Hair follicular keratinocyte (primary cell): ENCODE measurements around the gene OR2T5.

- RAMPAGE, long total RNA: no peak
These were observed 703 bp downstream of the ZNF496 start for GRCh38 chr1:247331076-247331252.

DNA sequence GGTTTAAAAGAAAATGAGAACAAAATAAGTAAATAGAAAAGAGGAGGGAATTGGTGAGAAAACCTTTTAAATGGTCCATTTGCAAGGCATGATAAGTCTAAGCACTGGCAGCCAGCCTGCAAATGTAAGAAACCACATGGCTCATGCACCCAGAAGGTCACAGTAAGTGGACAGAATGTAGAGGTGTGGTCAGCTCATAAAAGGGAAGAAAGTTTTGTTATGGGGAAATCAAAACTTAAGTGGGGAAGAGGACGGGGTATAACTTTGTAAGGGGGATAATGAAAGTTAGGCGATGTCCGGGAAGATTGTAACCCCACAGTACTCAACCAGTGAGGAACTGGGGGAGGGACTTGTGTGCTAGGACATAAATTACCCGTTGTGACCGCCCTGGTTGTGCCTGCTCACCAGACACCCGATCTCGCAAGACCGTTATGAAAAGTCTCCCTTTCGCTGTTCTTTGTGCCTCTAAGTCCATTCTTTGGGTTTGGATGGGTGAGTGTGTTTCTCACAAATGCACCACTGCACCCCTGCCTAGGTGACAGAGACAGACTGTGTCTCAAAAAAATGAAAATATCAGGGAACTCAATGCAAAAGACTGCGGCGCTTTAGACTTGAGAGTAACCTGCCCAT, 28.5 kb upstream of the ZNF496 start:
- RAMPAGE, long total RNA: no peak

GRCh38 chr1:247417718-247418237, 1.8 kb downstream of the NLRP3 start:
- RAMPAGE, long total RNA: no peak

GRCh38 chr1:247447945-247448904, 9.7 kb downstream of the OR2B11 start:
- RAMPAGE, long total RNA: no peak

DNA sequence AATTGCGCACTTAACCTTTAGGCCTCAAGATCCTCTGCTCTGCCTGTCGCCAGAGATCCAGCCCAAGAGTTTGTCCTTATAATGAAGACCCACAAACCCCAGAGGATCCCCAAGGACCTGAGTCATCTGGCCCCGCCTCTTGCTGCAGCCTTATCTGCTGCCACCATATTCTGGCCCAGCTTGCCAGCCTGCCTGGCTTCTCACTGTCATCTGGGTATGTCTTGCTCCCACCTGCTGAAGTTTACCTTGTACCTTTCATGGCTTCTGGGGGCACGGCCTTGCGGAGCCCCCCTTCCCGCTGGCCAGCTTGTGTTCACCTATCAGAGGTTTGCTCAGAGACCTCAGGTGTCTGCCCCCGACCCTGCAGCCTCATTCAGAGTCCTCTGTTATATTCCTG, 1.7 kb upstream of the TRIM58 start:
- RAMPAGE, long total RNA: no peak

GRCh38 chr1:248488212-248488673, at the start of gene OR2T5:
Gene OR2T5, plus strand, starts transcription at chr1:248488589.
- RAMPAGE, long total RNA: no peak

- RAMPAGE, long total RNA: no peak
These were observed 9.5 kb downstream of the ZNF692 start for GRCh38 chr1:248848924-248850241.